Heart right ventricle (tissue), 2 donors: ENCODE data around the genes ANAPC10 and MMAA.

GRCh38 chr4:142416541-142416774, 429.6 kb downstream of the INPP4B start:
- PRO-cap, 2 experiments: no peak in any of the 2 experiments

DNA sequence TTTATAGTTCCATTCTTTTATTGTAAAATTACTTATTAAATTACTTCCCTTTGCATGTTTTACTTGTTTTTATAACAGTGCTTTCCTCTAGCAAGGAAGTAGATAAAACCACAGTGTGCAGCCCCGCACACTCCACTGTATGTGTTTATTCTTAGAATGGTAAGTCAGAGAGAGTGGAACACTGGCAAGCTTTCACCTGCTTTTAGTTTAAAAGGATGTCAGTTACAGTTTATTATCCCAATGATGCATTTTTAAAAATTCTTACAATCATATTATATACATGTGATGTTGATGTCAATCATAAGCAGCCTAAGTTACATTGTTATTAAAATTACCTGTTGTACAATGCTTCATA, 149.3 kb downstream of the INPP4B start:
- PRO-cap, 2 experiments: no peak in any of the 2 experiments

DNA sequence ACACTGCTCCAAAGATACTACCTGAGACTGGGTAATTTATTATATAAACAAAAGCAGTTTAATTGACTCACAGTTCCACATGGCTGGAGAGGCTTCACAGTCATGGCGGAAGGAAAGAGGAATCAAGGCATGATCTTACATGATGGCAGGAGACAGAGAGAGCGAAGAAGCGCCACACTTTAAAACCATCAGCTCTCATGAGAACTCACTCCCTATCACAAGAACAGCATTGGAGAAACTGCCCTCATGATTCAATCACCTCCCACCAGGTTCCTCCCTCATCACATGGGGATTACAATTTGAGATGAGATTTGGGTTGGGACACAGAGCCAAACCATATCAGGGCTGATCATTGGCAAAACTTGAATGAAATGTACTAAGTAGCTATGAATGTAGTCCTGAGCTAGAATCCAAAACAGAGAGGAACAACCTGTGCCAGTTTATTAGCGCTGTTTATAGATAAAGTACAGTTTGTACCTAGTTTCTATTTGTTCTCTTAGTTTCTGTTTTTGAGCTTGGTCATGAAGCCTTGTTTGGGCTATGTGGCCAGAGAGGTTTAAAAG, 66.8 kb upstream of the INPP4B start:
- PRO-cap, 2 experiments: no peak in any of the 2 experiments

DNA sequence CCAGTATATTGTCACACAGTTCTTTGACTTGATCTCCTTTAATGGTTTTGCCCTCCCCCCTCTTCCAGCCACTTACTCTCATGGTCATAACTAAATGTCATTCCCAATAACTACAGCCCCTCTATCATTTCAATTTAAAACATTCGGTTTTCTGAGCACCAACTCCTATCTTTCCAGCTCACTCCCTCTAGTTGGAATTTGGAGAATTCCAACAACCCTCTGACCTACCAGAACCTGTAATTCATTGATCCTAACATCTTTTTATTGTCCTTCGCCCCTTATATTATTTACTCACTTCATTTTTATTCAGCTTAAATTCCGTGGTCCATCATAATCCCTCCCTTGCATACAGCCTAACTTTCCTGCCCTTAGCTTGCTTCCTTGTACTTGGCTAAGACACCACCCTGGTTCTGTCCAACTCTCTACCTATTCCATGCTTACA, 21.6 kb upstream of the USP38 start:
- PRO-cap, 2 experiments: no peak in any of the 2 experiments

DNA sequence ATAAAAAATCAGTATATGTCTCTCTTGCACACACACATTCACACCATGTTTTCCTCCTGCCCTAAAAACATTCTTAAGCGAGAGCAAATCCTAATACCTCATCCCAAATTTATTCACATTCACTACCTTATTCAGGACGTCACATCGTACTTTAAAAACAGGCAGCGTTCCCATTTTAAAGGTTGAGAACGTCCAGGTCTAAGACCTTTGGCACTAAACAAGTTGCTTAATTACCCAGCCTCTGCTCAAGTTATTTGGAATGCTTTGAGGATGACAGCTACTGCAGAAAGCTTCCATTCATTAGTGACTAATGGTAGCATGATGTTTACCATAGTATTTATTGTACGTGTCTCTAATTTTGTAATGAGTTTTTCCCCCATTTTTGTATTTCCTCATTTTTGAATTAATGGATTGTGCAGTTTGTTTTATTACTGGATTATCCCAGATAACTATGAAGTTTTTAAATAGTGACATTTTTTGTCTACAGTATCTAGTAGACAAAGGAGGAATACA, 1.5 kb downstream of the USP38 start:
- PRO-cap, 2 experiments: no peak in any of the 2 experiments

DNA sequence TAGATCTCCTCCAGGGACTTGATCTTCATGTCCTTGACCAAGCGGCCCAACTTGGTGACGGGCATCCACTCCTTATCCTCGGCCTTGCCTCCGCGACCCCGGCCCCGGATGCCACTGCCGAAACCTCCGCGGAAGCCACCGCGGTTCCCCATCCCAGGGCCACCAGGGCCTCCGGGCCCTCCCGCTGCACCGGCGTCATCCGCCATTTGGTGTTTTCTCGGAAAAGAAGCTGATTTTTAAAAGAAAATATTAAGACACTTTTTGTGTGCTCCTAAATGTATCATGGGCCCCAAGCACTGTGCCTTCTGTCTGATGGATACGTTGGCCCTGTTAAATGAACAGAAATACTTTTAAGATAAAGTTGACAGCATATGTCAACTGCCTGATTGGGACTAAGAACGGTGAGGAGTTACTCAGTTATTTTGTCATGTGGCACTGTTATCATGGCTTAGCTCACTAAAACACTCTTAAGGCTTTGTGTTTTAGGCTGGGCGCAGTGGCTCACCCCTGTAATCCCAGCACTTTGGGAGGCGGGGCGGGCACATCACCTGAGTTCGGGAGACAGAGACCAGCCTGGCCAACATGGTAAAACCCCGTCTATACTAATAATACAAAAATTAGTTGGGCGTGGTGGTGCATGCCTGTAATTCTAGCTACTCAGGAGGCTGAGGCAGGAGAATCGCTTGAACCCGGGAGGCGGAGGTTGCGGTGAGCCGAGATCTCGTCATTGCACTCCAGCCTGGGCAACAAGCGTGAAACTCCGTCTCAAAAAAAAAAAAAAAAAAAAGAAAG, 13.4 kb downstream of the GAB1 start:
- PRO-cap, 2 experiments: peak in 2 of 2 experiments; most common plus-strand start position 485 of the sequence (in 1); most common minus-strand start position 307 of the sequence (in 2)

DNA sequence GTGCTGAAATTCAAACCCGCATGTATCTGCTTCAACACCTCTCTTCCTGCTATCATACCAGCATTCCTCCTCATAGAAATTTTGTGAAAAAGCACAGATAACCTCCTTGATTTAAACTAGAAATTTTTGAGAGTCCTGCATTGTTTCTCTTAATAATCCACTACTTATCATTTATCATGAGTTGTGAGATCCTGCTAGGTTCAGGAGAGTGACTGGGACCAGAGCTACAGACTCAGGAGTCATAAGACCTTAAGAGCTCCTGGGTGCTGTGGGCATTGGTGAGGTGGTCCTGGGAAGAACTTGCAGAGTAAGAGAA, 26.4 kb downstream of the GAB1 start:
- PRO-cap, 2 experiments: no peak in any of the 2 experiments

GRCh38 chr4:143390583-143391218, 54.0 kb downstream of the GAB1 start:
- PRO-cap, 2 experiments: no peak in any of the 2 experiments

DNA sequence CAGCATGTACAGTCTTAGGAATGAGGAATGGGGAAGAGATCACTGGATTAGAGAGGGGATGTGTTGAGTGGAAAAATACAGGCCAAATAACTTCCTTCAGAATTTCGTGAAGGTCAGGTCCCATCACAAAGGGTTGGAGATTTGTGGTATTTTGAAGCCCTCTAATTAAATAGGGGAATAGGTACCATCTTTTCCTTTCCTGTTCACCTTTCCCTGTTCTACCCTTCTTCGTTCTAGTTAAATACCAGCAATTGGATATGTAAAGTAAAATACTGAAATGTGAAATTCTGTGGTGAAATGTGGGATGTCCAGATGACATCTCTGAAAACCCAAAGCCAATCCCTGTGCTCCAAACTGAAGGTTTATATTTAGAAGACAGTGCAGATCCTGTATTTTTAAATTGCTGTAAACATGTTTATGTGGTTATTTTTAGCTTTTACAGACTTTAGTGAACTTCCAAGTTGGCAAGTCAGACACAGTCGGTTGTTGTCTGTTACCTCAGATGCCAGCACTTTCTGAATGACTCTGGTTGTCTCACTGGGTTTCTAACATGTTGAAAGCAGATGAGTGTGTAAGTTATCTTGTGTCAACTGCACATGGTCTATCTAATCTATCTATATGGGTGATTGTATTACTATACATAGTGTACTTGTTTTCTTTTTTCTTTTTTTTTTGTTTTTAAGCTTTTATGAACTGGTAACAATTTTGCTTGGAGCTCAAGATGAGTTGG, 66.0 kb downstream of the GAB1 start:
- PRO-cap, 2 experiments: peak in 1 of 2 experiments; most common plus-strand start position 478 of the sequence (in 1); most common minus-strand start position 356 of the sequence (in 1)

DNA sequence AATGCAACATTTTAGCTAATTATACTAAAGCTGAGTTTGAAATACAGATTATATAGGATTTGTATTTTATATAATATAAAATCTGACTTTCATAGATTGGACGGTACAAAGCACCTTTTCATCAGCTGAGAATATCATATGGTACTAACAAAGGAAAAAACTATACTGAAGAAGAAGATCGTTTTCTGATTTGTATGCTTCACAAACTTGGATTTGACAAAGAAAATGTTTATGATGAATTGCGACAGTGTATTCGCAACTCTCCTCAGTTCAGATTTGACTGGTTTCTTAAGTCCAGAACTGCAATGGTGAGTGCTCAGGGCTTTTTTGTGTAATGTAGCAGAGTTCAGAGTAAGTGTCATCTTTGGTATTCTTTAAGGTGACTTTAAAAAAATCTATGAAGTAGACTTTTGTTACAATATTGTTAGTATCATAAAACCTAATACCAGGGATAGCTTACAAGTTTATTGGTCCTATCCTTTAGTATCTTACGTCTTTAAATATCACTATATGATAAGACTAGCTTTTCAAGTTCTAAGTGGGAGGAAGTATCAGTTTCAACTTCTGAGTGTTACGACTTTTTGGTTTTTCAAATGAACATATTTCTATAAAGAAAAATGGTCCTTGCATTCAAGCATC, 34.5 kb downstream of the SMARCA5 start:
- PRO-cap, 2 experiments: no peak in any of the 2 experiments

DNA sequence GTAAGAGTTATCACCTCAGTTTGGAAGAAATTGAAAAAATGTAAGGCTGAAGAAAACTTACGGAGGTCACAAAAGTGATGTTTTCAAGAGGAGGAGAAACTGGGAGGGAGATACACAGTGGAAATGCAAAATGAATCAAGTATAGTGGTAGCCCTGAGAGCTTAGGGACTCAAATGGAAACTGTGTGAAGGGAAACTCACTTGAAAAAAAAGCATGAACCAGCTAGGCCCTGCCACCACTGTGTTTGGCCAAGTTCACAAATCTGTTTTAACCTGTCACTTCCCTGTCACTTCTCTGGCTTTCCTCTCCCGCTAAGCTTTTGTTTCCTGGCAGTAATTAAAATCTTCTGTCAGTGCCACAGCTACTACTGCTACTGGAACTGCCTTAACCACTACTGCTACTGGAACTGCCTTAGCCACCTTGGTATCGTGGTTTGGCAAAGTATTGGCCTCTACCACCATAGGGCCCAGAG, 41.3 kb downstream of the SMARCA5 start:
- PRO-cap, 2 experiments: no peak in any of the 2 experiments

GRCh38 chr4:145097559-145098413, at the start of gene ANAPC10:
ANAPC10 (minus strand) TSS chr4:145098196.
- PRO-cap, 2 experiments: peak in 2 of 2 experiments; most common plus-strand start chr4:145098318 (in 2); most common minus-strand start chr4:145098196 (in 2)

- PRO-cap, 2 experiments: no peak in any of the 2 experiments
These were observed 28.1 kb downstream of the OTUD4 start for GRCh38 chr4:145152257-145152821.

- PRO-cap, 2 experiments: no peak in any of the 2 experiments
These were observed 24.9 kb downstream of the OTUD4 start for GRCh38 chr4:145155145-145156151.

- PRO-cap, 2 experiments: no peak in any of the 2 experiments
These were observed 2.6 kb downstream of the OTUD4 start for GRCh38 chr4:145177791-145178229.

DNA sequence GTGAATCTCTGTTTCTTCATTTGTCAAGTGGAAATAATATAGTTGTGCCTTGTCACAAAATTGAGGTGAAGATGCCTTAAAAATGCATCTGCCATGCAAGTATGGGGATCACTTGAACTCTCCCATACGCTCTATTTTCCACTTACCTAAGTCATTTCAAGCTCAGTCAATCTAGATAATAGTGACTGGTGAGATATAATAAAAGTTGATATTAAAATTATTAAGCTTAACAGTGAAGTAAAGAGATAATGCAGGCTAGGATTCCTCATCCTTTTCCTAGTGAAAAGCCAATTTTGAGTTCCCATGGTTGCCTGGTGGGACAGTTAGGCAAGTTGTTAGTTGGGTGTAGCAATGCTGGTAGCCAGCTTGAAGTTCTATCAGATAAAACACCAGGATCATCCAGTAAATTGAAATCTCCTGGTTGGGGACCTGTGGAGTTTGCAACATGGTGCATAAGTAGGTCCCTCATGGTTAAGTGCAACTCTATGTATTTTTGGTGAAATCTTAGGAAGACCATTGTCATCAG, 59.2 kb upstream of the MMAA start:
- PRO-cap, 2 experiments: no peak in any of the 2 experiments

- PRO-cap, 2 experiments: peak in 2 of 2 experiments; most common plus-strand start chr4:145619396 (in 1); most common minus-strand start chr4:145619250 (in 1)
These were observed at the start of gene MMAA for GRCh38 chr4:145618476-145619536. MMAA (plus strand) TSS chr4:145619385.

DNA sequence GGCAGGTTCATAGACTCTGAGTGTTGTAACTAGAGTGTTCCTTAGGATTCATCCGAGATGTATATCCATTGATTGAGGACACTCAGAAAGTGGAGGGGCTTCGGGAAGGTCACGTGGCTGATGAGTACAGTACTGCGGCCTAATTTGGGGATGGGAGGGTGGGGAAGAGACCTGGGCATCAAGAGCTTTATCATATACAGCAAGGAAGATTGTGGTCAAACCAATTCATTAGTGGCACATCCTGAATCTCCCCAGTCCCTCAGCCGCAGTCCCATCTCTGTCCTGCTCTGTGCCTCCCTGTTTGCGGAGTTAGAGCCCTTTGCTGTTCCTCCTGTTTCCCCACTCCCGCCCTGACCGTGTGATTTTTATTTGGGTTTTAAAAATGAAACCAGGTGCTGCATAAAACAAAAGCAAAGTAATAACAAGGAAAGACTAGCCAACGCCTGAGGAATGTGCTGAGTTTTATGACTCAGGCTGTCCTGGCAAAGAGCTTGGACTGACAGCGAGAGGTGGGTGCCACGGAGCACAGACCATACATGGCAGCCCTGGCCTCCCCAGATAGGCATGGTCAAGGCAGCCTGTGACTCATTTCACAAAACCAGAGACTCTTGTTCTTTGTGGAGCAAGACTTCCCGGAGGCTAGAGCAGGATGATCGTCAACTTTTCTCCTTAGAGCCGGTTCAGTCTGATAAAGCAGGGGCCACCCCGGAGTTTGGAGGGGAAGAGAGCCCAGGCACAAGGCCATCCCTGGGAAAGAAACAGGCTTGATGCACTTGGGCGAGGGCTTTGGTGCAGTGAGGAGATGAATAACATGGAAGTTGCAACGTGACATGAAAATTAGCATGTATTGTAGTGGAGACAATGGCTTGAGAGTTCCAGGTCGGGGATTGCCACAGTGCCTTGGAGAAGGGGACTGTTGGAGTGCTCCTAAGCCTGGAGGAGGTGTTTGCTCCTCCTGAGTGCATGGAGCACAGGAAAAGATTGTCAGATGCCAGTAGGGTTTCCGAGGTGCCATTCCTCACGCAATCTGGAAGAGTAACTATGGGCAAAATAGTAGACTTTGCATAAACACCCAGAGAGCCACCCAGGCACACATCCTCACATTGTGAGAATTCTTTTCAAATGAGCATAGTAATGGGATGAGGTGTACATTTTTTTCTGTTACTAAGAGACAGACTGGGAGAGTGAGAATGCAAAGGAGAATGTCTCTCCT, 54.7 kb downstream of the C4orf51 start:
- PRO-cap, 2 experiments: peak in 2 of 2 experiments; most common plus-strand start position 589 of the sequence (in 1); most common minus-strand start position 360 of the sequence (in 2)

GRCh38 chr4:145761433-145762015, 81.6 kb downstream of the C4orf51 start:
- PRO-cap, 2 experiments: peak in 2 of 2 experiments; most common plus-strand start chr4:145761787 (in 1); most common minus-strand start chr4:145761698 (in 2)

DNA sequence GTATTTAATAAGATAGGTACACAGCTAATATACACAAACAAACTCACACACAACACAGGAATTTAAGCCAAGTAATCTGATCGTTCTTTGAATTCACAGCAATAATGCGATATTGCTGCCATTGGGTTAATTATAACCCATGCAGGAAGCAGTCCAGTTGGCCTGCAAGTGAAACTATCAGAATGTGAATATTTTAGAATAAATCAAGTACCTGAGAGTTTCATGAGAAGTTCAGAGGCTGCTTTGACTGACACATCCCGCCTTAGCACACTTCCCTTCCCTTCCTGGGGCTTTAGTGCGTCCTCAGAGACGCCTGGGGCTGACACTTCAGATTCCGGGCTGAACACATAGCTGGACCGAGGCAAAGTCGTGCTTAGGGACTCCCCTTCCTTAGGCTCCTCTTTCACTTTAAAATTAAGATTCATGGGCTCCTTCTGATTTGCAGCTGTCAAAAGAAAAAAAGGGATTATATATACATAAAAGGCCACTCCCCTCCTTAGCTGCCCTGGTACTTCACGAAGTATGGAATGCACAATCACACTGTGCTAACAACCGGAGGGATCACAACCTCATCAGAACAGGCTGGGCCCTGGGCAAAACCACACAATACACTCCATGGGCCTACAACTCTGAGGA, 68.5 kb downstream of the ZNF827 start:
- PRO-cap, 2 experiments: no peak in any of the 2 experiments